Cardiac atrium fibroblast (primary cell): Measurements from ENCODE around the genes TIFAB, CXCL14 and SLC25A48.

DNA sequence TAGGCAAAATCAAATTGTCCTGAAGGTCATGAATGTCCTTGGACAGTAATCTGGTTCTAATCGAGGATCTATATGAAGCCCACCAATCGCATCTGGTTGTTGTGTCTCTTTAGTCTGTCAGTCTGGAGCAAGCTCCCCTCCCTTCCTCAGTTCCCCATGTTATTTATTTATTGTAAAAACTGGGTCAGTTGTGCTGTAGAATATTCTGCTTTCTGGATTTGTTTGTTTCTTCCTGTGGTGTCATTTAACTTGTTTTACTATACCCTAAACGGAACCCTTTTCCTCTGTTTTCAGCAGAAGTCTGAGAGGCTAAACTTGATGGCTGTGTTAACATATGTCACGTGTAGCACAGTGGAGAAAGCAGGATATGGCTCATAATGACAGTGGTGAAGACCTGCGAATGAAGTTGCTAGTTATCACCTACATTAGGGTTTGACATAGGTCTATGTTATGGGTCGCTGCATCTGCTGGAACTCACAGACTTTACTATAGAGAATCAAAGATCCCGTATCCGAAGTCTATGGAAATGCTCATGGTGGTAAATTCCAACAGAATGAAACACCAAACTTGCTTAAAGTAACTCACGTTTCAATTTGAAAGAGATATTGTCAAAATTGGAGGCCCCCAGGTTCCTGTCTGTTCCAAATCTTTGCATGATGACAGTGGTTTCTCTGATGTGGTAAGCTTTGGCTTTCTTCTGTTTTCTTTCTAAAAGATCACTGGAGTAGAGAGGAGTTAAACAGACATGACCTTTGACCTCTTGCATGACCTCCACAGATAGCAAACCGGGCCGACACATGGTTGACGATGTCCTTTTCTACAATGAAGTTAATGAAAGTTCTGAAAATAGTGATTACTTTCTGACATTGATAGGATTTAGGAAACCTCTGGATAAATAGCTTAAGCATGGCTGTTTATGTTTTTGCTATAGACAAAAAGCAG lies 3.3 kb upstream of the CATSPER3 start:
- RAMPAGE, long total RNA = no peak

DNA sequence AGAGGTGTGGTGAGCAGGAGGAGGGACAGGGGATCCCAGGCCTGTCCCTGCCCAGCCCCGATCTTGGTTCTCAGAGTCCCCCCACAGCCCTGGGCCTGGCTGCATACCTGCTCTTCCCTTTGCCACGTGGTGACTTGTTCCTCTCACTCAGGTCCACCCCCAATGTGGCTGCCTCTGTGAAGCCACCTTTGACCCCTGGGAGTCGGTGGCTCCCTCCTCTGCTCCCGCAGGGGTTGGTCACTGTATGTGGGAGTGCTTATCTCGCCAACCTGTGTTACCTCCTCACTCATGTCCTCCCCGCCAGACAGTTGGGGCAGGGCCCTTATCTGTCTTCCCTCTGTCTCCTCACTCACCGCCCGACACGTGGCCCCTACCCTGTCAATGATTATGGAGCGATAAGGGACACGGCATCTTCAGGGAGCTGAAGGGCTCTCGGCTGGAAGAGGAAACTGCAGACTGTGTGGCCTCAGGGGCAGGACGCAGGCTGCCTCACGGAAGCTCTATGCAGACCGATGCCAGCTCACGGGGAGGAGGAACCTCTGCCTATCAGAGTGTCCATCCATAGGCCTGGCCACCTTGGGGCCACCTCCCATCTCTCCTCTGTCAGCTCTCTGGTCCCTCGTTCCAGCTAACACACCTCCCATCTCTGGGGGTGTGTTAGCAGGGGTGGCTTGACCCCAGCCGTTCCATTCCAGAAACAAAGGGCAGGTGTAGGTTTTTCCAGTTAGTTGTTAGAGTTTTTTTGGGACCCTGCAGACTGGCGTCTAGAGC lies 100.1 kb upstream of the PITX1 start:
- RAMPAGE, long total RNA = no peak

GRCh38 chr5:135140542-135141152 lies 106.6 kb upstream of the PITX1 start:
- RAMPAGE, long total RNA = no peak

DNA sequence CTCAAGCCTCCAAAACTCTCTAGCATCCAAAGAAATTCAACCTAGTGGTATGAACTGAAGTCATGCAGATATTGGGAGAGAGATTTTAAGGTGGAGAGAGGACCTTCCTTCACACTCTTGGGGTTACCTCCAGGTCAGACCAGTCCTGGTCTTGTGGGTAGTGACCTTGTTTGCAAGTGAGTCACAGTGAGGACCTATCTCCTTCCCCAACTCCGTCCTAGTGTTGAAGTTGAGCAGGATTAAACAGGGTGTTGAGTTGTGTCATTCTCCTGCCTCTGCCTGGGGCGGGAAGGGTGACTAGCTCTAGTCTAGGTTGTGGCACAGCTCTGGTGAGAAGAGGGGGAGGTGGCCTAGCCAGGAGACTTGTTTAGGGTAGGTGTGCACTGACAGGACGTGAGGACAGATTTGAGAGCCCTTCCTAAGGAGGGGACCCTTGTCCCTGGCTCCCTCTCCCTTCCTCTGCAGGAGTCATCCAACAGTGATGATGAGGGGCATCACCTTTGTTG lies 119.6 kb upstream of the PITX1 start:
- RAMPAGE, long total RNA = no peak

GRCh38 chr5:135433529-135434053 lies 13.6 kb downstream of the DCANP1 start:
- RAMPAGE, long total RNA = no peak

- RAMPAGE, long total RNA = no peak
Measured at GRCh38 chr5:135452076-135452469, at the start of gene TIFAB. Gene TIFAB (minus strand): TSS chr5:135452351.

DNA sequence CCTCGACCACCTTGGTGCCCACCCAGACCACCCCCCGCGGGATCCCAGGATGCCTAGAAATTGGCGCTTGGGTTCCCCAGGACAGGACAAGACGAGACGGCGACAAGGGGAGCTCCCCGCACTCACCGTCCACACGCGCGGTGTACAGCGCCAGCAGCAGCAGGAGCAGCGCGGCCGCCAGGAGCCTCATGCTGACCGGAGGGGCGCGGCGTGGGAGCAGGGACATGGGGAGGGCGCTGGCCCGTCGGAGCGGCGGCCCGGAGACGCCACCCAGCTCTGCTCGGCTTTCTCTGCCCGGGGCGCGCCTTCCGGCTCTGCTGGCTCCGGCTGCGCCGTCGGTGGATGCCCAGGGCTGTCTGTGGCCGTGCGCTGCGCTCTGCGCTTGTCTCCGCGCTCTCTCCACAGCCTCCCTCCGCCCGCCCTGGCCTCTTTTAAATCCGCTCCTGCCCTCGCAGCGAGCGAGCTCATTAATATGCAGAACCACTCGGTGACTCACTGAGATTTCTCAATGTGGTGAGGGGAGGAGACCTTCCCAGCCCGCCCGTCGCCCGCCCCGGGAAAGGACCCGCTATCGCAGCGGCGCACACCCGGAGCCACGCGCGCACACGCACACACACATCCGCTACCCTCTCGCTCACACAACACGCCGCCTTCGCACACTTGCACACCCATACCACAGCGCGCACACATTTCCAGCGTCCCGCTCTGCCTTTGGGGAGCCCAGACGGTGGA lies at the start of gene CXCL14:
CXCL14 (minus strand) TSS at position 403 of the 732 bp plus-strand sequence.
- RAMPAGE, long total RNA = no peak

DNA sequence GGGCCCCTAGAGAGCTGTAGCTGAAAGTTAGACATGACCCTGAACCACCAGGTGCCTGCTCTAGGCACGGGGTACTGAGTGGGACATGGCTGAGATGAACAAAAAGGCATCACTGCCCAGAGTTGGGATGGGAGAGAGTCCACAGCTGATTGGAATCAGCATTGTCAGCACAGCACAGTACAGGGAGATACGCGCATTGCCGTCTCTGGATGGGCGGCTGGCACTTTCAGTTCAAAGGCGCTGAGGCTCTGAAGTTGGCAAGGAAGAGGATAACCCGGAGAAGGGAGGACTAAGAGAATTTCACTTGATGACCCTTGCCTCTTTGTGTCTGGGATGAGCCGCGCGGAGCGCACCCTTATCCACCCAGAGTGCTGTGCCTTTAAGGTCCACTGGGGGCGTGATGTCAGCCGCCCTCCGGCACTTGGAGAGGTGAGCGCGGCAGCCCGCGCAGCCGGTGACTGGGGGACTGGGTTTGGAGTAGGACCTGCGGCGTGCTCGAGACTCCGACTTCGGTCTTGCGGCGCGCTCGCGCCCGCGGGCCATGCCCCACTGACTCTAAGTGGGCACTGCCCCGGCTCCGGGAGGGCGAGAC lies at the start of gene SLC25A48:
SLC25A48 (plus strand) TSS at position 420 of the 592 bp plus-strand sequence.
- RAMPAGE, long total RNA = no peak

DNA sequence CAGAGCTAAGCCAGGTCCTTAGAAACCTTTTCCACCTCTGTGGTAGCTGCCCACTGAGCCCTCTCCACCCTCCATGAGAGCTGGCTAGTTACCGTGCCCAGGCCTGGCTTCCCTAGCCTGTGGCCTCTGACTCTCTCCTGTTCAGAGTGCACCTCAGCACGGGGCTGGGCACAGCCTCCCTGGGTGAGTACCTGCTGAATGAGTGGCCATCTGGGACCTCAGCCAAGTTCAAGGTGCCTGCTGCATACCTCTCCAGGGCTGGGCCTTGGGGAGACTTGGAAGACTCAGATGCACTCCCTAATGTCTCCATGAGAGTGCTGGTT lies 9.5 kb downstream of the SLC25A48 start:
- RAMPAGE, long total RNA = no peak

DNA sequence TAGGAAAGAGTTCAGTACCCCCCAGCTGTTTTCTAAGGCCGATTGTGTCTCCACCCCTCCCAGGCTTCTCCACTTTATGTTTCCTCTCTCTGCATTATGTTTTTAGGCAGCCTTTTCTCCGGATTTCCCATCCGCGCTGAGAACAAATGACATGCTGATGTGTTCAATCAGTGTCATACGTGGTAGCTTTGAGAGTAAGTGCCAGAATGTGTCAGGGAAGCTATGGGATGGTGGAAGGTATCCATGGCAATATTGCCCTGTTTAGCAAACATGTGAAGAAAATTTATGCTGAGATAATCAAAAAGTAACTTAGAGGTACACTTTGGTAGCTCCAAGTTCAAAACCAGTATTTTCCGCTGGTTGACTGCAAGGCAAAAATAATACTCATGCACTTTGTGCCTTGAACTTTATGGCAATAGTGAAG lies 36.6 kb upstream of the LECT2 start:
- RAMPAGE, long total RNA = no peak

DNA sequence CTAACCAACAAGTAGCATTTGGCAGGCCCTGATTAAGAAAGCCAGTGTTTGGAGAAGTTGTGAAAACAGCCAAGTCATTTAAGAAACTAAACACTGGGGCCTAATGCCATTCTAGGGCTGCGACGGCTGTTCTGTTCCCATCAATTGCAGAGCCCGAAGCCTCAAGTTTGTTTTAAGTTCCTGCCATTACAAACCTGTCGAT lies 4.5 kb upstream of the TGFBI start:
- RAMPAGE, long total RNA = no peak

- RAMPAGE, long total RNA = no peak
Measured at GRCh38 chr5:136067269-136067731, 38.5 kb downstream of the TGFBI start.

- RAMPAGE, long total RNA = no peak
Measured at GRCh38 chr5:136975218-136976004, 523.7 kb downstream of the SPOCK1 start.

- RAMPAGE, long total RNA = no peak
Measured at GRCh38 chr5:137564089-137564643, 65.0 kb upstream of the SPOCK1 start.

DNA sequence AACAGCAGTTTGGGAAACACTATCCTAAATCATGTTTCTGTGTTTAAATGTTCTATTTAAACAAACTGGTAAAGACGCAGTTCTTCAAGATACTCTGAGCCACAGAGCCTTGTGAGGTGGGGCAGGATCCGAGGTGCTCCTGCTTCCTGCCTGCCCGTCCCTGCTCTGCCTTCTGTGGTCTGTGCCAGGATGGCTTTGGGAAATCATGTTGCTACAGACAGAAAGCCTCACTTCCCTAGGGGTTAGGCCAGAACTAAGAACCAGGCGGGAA lies 67.5 kb upstream of the SPOCK1 start:
- RAMPAGE, long total RNA = no peak

- RAMPAGE, long total RNA = no peak
Measured at GRCh38 chr5:137750208-137751048, 3.7 kb downstream of the HNRNPA0 start.

DNA sequence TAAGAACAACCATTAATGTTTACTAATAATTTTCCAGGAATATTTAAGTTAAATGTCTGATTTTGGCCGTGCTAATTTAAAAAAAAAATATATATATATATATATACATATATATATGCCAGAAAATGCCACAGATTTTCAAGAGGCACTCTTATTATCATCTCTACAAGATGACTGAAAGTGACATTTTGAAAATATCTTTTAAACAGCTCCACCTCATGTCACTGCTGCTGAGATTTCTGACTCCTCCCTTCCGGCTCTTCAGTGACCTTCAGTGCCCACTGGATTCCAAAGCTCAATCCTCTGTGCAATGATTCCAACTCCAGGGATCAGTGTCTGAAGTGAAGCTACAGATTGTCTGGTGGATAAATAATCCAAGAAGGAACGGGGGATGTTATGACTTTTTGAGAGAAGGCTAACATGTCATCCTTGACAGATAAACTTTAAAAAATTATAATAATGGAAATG lies 46.8 kb upstream of the HNRNPA0 start:
- RAMPAGE, long total RNA = no peak

DNA sequence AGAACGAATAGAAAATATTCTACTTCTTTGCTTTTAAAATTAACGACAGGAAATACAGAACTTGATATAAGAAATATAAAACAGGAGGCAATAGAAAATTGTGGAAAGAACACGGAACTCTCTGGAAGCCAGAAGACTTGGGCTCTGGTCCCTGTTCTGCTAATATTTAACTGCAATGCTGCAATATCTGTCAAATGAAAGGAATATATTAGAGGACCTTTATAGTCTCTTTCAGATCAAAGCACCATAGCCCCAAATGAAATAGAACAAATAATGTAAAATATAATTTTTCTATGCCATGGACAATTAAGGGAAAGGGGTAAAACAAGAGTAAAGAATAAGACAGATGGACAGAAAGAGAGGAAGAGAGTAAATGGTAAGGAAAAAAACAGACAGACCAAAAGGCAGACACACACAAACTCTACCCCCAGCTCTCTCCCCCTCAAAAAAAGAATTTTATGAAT lies 48.7 kb upstream of the HNRNPA0 start:
- RAMPAGE, long total RNA = no peak

- RAMPAGE, long total RNA = no peak
Measured at GRCh38 chr5:137889594-137890054, 367 bp downstream of the PKD2L2 start.

DNA sequence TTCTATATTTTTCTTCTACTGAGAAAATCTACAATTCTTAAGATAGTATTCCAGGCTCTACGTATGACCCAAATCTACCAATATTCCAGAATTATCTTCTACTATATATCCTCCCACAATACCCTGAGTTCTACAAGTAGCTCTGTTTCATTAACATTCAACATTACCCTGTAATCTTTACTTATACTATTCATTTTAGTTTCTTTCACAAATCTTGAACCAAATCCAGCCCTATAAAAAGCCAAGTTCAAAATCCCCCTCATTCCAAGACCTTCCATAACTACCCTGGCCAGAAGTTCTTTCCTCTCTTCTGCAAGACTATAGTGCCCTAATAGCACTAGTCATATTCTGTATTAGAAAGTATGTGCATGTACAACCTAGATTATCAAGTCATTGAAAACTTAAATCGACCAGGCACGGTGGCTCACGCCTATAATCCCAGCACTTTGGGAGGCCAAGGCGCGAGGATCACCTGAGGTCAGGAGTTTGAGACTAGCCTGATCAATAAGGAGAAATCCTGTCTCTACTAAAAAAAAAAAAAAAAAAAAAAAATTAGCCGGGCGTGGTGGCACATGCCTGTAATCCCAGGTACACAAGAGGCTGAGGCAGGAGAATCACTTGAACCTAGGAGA lies 53.3 kb downstream of the FAM13B start:
- RAMPAGE, long total RNA = no peak